ENCODE measurements around a stretch of chrX.

DNA sequence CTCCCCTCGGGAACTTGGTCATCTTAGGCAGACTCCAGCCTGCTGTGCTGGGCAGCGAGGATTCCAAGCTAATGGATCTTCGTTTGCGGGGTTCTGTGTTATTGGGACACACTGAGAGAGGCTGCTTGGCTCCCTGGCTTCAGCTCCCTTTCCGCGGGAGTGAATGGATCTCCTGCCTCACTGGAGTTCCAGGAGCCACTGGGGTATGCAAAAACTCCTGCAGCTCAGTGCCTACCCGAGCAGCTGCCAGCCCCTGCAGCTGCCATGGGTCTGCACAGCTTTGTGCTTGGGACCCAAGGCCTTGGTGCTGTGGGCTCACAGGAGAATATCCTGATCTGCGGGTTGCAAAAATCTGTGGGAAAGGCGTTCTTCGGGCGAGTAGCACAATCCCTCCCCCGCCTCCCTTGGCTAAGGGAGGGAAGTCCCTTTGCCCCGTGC is 15.8 kb downstream of the ZXDB start:
- PRO-cap, 2 experiments = peak in 1 of 2 experiments; most common minus-strand start position 165 of the sequence (in 1)

DNA sequence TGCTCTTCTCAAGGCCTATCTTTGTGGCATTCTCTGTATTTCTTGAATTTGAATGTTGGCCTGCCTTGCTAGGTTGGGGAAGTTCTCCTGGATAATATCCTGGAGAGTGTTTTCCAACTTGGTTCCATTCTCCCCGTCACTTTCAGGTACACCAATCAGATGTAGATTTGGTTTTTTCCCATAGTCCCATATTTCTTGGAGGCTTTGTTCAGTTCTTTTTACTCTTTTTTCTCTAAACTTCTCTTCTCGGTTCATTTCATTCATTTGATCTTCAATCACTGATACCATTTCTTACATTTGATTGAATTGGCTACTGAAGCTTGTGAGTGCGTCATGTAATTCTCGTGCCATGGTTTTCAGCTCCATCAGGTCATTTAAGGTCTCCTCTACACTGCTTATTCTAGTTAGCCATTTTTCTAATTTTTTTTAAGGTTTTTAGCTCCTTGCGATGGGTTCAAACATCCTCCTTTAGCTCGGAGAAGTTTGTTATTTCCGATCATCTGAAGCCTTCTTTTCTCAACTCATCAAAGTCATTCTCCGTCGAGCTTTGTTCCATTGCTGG is 99.8 kb upstream of the SPIN4 start:
- PRO-cap, 2 experiments = no peak in any of the 2 experiments

DNA sequence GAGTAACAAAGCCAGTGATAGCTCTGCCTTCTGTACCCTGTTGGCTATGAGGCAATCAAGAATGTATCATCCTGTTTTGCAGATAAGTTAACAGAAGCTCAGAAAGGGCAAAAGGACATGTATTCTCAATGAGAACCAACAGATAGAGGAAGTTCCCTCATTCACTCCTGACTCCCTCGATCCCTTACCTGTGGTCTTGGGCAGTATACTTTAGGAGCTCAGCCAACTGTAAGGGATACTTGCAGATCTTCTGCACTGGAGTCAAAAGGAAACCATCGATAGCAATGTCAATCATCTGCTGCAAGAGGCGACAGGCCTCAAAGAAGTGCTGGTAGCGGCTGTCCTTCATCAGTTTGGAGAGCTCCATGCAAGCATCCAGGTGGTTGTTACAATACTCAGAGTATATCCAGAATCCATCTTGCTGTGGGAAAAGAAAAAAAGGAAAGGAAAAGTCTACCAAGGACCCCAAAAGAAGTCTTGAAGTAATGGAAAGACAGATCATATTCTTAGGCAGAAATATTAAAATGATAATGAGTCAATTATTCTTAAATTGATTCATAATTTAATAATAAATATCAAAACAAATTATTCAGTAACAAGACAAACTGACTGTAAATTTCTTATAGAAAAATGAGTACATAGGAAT is 106.7 kb downstream of the ARHGEF9 start:
- PRO-cap, 2 experiments = no peak in any of the 2 experiments

DNA sequence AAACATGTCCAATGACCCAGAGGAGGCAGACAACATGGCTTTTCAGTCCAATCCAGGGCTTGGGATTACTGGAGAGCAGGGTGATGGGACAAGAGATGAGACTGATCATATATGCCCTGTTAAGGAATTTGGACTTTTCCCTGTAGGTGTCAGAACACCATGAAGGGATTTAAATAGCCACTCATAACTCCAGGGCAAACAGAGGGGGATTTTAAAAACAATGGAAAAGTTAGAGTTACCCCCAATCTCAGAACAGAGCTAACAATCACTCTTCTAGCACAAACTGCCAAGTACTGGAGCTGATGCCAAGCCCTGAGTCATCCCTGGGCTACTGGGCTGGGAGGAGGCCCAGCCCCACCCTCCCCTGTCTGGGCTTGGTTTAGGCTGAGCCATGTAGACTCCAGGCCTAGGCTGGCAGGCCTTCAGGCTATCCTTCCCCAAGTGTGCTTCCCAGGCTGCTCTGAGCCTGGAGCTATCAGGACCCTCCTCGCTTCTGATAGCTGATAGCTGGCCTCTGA is 22.6 kb upstream of the MSN start:
- PRO-cap, 2 experiments = no peak in any of the 2 experiments

- PRO-cap, 2 experiments = peak in 1 of 2 experiments; most common plus-strand start chrX:65689635 (in 1)
Observed at GRCh38 chrX:65689109-65689784, 21.8 kb downstream of the MSN start.

- PRO-cap, 2 experiments = no peak in any of the 2 experiments
Observed at GRCh38 chrX:65696454-65697105, 29.1 kb downstream of the MSN start.

- PRO-cap, 2 experiments = no peak in any of the 2 experiments
Observed at GRCh38 chrX:65847420-65847926, 180.0 kb downstream of the MSN start.

DNA sequence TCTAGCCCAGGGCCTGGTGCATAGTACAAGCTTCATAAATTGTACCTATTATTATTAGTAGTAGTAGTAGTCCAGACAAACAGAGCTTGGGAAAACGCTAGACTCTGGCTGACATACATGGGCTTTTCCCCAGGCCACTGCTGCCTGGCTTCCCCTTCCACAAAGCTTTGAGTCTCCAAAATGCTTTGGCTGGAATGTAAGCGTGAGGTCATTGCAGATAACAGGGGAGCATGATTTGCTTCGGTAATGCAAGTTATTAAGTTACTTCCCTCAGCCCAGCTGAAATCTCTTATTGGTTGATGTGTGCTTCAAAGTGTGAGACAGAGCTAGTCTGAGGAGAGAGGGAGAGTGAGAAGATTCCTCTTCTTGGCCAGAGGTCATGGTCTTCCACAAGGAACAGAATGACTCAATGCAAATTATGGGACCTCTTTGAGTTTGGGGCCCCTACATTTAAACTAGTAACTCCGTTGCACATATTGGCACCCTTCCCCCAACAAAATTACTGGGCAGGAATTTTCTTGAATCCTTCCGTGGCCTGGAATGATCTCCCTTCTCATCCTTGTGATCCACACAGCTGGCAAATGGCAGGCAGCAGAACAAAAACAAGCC is 19.7 kb downstream of the AR start:
- PRO-cap, 2 experiments = peak in 1 of 2 experiments; most common plus-strand start position 292 of the sequence (in 1); most common minus-strand start position 142 of the sequence (in 1)

GRCh38 chrX:68044363-68045174 is 388.7 kb downstream of the OPHN1 start:
- PRO-cap, 2 experiments = no peak in any of the 2 experiments

DNA sequence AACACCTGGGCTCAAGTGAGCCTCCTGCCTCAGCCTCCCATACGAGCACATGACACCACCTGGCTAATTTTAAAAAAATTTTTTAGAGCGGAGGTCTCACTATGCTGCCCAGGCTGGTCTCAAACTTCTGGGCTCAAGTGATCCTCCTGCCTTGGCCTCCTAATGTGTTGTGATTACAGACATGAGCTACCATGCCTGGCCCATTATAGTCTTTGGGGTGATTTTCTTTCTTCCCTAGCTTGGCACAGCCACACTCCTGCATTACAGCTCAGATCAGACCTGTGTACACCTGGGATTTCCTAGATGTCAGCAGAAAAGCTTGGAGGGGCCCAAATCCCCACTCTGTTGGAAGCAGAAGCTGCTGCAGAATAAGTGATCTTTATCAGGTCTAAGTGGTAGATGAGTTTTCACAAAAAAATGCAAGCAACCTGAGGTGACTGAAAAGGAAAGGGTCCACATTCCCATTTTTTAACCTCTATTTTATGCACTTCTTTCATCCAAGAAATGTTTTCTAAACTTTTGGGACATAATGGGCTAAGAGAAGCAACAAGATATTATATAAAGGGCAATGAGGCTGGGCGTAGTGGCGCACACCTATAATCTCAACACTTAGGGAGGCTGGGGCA is 27.9 kb downstream of the OPHN1 start:
- PRO-cap, 2 experiments = no peak in any of the 2 experiments

DNA sequence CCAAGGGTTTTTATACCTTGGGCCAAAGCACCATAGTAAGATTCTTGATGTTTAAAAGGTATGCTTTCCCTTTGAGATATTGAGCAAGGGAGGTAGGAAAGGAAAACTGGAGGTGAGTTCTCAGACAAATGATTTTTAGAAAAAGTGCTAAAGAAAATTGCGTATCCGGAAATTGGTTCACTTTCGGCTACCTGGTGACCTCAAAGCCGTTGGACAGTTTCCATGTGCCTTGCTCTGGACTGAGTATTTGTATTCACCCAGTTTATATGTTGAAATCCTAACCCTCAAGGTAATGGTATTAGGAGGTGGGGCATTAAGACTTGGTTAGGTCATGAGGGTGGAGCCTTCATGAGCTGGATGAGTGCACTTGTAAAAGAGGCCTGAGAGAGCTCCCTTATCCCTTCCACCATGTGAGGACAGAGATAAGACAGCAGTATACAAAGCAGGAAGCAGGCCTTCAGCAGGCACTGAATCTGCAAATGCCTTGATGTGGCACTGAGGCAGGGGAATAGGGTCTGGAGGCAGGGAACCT is 5.2 kb upstream of the OPHN1 start:
- PRO-cap, 2 experiments = no peak in any of the 2 experiments

GRCh38 chrX:68686479-68687196 is 39.2 kb downstream of the STARD8 start:
- PRO-cap, 2 experiments = peak in 2 of 2 experiments; most common plus-strand start chrX:68686900 (in 1); most common minus-strand start chrX:68686775 (in 2)

GRCh38 chrX:68697050-68697712 is 49.7 kb downstream of the STARD8 start:
- PRO-cap, 2 experiments = no peak in any of the 2 experiments

- PRO-cap, 2 experiments = no peak in any of the 2 experiments
Observed at GRCh38 chrX:68698896-68699391, 51.5 kb downstream of the STARD8 start.

DNA sequence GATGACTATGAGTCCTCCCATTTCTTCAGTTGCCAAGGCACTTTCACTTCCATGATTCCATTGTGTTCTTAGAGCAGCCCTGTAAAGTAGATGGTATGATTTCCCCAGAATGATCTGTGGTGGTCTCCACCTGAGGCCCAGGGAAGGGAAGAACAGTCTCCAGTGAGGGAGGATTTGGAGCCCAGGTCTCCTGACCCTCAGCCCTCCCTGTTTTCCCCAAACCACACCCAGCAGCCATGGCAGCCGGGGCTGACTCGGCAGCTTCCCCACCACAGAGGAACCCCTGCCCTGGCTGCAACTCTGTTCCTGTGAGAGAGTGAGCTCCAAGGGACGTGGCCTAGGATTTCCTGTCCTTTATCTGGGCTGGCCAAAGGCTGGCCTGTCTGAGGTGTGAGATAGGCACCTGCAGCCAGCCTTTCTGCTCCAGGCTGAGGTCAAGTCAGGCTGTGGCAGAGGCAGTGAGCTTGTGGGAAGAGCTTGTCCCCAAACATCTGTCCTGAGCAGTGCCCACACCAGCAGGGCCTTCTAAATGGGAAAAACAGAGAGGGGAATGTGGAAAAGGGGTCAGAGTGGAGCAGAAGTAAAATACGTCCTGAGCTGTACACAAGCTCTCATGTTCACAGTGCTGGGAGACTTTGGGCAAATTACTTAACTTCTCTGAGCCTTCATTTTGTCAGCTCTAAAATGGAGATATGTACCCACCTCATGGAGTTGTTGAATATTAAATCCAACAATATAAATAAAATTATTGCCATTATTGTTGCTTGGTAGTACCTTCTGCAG is 52.9 kb downstream of the STARD8 start:
- PRO-cap, 2 experiments = no peak in any of the 2 experiments

DNA sequence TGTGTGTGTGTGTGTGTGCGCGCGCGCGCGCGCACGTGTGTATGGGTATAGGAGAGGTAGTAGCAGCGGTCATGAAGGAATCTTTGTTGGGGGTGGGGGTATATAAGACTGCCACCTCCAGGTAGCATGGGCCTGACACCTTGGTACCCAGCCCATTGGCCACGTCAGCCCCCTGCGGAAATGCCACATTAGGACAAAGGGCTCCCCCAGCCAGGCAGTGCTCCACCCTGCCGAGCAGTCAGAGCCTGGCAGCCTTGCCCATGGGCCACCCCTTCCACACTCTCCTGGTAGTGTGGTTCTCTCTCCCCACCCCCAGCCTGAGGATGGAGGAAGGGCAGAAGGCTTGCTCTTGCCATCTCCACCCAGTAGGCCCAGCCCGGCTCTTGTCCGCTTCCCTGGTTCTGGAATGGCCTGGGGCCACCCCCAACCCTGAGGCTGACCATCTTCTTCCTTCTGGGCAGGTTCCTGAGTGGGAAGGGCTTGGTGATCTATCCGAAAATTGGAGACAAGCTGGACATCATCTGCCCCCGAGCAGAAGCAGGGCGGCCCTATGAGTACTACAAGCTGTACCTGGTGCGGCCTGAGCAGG is 9.4 kb downstream of the EFNB1 start:
- PRO-cap, 2 experiments = no peak in any of the 2 experiments

DNA sequence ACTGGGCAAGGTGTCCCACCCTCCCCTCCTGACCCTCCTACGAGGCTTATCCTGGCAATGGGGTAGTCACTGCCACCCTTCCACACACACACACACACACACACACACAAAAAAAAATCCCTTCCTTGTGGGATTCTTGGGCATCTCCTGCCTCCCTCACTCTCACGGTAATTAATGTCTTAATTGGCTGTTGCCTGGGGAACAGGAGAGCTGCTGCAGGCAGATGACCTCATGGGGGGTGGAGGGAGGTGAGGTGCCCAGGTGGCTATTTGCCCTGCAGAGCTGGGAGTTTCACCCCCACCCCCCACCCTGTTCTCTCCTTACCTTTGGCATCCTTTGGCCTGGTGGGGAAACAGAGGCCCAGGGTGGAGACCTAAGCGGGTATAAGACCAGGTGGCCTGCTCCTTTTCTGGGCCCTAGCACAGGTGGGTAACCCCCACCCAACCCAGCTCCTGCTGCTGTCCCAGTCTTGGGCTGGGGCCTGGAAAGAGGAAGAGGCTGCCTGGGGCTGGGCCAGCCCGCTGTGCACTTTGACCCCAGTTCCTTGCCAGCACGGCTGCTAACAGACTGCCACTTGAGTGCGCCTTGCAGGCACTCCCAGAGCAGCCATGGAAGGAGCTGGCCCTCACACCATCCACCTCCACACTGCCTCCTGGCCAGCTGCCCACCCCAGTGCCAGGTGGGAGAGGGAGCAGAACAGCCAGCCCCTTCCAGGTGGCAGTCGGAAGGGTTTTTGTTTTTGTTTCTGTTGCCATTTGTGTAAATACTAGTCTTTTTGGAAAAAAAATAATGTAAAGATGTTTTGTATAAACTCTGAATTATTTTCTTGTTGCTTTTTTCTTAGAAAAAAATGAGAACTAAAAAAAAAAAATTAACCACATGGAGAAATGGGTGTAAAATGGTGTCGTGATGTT is 12.7 kb downstream of the EFNB1 start:
- PRO-cap, 2 experiments = no peak in any of the 2 experiments

GRCh38 chrX:68894643-68895632 is 66.1 kb downstream of the EFNB1 start:
- PRO-cap, 2 experiments = peak in 2 of 2 experiments; most common plus-strand start chrX:68895233 (in 2); most common minus-strand start chrX:68894769 (in 1)

- PRO-cap, 2 experiments = no peak in any of the 2 experiments
Observed at GRCh38 chrX:69109798-69110188, 55.5 kb downstream of the PJA1 start.

DNA sequence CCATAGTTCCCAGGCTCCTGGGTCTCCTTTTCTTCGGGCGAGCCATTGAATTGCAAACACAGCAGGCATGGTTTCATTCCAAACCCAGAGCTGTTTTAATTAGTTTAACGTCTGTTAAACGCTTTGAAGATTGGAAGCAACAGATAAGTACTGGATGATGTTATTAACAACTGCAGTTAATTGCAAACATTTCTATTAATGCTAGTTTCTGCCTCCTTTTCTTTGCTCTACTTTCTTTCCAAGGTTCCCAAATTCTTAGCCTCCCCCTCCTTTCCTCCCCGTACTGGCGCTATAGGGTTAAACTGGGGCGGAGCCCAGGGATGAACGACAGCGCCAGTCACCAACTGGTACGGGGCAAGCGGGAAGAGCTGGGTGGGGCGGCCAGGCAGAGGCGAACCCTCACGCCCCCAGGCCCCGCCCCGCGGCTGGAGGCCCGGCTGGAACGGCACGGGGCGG is 359 bp upstream of the EDA start:
- PRO-cap, 2 experiments = no peak in any of the 2 experiments